Ascending aorta (tissue), 1 donor: ENCODE data around the gene STK10.

DNA sequence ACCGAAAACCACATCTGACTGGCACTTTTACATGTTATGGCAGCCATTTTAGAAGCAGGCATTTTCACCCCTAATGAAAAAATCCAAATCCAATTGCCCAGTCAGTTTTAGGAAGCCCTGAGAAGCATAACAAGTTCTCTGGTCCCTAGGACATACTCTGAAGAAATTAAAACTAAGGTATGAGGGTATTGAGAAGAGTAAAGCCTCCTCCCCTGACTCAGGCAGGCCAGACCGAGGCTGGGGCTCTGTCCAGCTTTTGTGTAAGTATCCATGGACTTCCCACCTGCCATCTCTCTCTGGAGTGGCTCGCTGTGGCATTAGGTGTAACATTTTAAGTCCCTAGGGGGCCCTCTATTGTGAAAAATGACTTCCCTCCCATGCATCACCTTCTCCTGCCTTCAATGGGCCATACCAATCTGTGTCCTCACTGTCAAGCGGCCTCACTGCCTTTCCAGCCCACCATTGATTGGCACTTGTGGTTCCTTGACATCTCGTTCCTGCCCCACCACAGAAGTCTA is 205.6 kb downstream of the SLIT3 start:
- PRO-cap, result no peak

GRCh38 chr5:170226731-170227007 is 6.1 kb upstream of the C5orf58 start:
- PRO-cap, result no peak

DNA sequence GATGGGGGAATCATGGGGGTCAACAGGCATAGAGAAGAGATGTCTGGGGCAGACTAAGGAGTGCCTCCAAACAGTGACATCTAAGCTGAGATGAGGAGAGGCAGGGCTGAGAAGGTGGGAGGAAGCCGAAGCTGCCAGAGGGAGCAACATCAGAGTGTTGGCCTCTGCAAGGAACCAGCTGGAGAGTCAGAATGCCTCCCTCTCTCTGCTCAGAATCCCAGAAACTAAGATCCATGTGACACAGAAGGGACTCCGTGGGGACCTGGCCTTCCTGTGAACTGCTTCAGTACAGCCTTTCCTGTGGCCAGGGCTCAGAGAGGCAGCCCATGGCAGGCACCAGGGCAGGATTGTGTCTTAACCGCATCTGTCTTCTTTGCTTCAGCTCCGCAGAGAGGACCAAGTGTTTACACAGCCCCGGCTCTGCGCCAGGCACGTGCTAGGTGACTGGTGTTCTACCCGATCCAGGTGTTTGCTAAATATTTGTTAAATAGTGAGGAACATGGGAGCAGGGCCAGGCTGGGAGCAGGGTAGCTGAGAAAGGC is 33.5 kb downstream of the KCNMB1 start:
- PRO-cap, result no peak

- PRO-cap, result unidirectional peak, plus-strand start at chr5:170387914
Measured at GRCh38 chr5:170387778-170388407, 1.3 kb downstream of the KCNMB1 start.

DNA sequence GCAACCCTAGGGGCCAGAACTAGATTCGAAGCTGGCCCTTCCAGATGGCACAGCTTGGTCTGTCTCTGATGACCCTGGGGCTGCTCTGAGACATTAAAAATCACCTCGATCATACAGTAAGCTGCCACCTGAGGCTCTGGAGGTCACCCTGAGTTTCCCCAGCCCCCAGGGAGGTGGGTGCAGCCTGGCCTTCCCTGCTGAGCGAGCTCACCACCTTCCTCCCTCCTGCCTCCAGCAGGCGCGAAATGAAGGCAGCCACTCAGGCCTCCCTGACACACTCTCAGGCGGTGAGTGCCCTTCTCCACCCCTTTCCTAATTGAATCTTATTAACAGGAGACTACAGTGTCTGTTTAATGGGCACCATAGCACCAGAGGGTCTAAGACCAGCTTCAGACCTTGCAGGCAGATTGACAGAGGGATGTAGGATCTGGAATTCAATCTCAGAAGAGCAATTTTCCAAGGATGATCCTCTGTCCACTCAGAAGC is 1.6 kb upstream of the KCNMB1 start:
- PRO-cap, result no peak

GRCh38 chr5:171309877-171310664 is 1.0 kb downstream of the TLX3 start:
- PRO-cap, result no peak

- PRO-cap, result no peak
Measured at GRCh38 chr5:171424874-171425174, 5.4 kb downstream of the FGF18 start.

DNA sequence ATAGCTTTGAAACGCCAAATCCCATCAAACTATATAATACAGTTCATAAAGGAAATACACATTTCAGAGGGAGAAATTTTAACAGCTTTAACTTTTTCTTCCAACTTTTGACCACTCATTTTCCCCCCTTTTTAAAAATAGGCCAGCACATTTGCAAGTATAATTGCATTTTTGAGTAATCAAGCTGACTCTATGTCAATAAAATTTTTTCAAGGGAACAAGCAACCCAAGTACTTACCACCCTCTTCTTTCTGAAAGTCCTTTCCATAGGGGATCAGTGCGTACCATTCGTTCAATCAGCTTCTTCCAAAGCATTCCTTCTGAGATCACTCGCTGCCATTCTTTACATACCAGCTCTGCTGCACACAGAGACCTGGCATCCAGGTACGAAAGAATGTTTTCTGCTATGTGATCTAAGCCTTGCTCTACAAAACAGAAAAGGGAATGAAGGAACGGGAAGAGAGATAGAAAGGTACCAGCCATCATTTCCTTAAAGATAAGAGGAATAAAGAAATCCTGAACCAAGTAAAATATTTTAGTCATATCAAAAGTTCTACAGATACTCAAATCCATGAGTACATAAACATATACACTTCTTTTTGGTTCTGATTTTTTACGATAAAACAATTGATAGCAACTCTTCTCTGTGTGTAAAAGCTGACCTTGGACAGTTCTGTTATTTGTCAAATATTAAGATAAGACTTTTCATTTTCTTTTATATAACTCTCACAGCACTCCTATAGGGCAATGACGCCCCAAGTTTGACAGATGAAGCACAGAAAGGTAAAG is 106.6 kb downstream of the FBXW11 start:
- PRO-cap, result no peak

DNA sequence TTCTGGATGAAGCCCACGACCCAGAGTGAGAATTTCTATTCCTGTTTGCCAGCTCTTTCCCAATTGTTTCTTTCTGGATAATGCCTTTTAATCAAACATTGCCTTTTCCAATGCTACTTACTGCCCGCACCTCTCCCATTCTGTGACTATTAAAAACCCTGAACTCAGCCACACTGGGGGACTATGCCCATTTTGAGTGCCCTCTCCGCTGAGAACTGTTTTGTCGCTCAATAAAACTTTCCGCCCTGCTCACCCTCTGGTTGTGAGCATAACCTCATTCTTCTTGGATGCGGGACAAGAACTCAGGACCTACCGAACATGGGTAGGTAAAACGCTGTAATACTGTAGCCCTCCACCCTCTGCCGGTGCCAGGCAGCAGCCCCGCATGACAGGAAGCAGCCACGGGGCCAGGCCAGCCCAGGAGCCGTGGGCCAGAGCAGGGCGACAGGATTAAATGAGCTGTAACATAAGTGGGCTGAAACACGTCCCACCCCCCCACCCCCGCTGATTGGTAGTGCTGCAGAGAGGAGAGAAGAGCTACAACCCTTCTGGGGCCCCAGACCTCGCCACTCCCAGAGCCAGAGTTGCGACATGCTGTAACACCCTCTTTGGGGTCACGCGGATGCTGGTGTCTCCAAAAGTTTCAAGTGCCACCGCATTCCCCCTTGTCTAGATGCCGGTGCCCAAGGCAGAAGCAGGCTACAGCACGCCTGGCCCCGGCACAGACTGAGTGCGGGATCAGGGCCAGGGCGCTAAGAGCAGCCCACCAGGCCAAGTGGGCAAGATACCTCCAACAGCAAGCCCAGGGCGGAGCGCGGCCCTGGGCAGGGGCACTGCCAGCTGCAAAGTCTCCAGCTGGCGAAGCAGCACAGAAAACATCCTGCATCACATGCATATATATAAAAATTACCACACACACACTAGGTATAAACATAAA is 81.9 kb downstream of the FBXW11 start:
- PRO-cap, result no peak

GRCh38 chr5:172082839-172083538 is 76.6 kb upstream of the FBXW11 start:
- PRO-cap, result no peak

DNA sequence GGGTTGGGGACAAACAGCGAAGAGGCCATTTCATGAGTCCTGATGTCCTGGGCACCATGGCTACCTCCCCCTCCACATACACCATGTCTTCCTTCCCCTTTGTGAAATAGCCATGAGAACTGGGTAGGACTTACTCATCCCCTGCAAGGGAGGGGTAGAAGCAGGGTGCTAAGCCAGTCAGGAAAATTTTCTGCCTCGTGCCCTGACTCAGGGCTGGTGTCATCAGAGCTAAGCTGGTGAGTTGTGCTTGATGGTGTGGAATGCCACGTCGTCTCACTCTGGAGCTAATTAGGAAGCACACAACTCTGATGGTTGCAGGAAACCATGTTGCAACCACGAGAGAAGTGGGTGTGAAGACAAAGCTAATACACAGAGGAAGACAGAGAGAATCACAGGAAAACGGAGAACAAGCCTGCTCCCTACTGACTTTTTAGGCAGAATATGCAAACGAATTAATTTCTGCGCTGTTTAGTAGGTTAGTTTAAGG is 54.7 kb downstream of the STK10 start:
- PRO-cap, result no peak

- PRO-cap, result no peak
Measured at GRCh38 chr5:172151492-172152535, 36.2 kb downstream of the STK10 start.

DNA sequence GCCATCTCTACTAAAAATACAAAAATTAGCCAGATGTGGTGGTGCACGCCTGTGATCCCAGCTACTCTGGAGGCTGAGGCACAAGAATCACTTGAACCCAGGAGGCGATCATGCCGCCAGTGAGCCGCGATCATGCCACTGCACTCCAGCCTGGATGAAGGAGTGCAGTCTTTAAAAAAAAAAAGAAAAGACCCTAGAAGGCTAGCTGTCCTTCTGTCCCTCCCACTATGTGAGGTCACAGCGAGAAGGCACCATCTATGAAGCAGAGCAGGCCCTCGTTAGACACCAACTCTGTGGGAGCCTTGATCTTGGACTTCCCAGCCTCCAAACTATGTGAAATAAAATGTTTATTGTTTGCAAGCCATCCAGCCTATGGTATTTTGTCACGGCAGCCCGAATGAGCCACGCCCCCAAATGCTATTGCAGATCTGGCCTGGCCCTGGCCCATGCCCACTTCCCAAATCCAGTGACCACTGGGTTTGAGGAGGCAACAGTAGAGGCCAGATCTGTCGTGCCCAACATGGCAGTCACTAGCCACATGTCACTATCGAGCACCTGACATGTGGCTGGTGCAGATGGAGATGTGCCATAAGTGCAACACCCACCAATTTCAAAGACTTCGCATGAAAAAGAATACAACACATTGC is 10.9 kb downstream of the STK10 start:
- PRO-cap, result no peak

DNA sequence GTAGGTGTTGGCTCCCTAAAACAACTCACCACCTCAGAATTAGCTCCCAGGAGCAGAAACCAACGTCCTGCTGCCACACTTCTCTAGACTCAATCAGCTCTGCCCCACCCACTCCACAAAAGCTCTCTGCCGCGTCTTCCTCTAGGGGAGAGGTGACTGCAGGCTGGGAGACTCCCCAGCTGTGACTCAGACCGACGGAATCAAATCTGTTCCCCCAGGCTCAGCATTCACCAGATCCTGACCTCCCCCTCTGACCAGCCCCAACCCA is 1.0 kb downstream of the STK10 start:
- PRO-cap, result no peak

DNA sequence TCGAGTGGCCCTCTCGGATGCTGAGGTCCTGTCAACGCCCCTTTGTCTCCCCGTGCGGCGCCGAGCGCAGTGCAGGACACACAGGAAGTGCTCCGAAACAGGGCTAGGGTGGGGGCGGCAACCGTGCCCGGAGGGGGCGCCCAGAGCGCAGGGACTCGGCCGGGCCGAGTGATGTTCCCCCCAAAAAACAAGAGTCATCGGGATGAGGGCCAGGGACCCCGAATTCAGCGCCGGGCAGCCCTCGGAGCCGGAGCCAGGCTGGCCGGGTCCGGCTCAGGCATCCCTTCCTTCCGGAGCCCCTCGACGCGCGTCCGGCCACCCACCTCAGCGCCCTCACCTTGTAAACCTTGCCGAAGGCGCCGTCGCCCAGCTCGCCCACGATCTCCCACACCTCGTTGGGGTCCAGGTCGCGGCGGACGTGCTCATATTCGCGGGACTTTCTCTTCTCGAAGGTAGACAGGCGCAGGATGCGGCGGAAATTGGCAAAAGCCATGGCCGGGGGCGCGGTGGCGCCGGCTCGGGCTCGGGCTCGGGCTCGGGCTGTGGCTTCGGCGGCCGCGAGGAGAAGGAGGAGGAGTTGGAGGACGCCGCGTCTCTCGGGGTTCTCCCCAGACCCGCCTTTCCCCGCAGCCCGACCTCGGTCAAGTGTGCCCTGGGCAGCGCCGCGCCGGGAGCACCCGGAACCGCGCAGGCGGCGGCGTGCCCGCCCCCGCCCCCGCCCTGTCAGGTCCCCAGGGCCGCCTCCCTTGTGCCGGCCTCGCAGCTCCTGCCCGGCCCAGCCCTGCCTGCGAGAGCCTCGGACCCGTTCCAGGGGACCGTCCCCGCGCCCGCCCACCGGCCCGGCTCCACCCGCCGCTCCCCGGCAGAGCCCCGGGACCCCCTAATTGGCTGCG is at the start of gene STK10:
Gene STK10 (minus strand): TSS at position 675 of the 893 bp plus-strand sequence.
- PRO-cap, result unidirectional peak, minus-strand start at position 643 of the sequence; bidirectional peak, plus-strand start outside the sequence, minus-strand start at position 768 of the sequence

DNA sequence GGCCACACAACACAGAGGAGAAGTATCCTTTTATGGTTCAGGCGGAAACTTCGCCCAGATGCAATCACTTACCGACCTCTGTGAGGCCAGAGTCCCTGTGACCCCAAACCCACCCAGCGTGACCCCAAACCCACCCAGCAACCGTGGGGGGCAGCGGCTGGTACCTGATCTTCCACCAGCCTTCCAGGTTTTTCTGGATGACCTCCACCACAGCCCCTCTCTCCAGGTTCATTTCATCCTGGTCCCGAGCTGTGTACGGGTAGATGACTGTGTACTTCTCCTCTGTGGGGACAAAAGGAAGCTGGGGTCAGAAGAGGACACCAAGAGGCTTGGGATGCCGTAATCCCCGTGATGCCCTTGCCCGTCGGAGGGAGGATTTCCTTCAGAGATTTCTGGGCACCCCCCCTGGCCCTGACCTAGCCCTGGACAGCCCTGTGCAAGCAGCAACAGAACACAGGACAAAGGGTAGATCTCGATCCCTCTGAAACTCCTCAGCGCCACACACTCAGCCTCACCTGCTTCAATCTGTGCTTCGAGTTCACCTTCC is 70.2 kb upstream of the UBTD2 start:
- PRO-cap, result no peak

DNA sequence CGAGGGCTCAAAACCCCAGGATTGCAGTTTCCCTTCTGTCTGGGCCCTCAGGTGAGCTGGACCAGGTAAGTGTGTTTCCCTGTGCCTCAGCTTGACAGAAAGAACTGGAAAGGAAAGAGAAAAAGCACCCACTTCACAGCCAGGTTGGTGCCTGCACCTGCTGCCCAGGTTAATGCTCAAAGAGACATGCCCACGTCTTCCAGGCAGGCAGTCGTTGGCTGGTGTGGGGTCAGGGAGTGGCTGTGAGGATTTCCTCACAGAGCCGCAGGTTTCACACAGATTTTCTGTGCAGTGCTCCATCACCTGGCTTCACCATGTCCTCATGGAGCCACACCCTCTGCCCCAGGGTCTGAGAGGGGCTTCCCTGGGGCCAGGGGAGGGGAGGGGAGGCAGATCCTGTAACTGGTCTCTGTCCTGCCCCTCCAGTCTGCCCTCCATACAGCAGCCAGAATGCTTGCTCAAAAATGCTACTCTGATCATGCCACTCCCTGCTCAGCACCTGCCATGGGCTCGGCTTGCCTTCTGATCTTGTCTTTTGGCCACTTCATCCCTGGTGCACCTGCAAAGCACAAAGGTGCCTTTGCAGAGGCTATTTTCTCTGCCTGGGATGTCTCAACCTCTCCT is 82.5 kb upstream of the UBTD2 start:
- PRO-cap, result no peak

DNA sequence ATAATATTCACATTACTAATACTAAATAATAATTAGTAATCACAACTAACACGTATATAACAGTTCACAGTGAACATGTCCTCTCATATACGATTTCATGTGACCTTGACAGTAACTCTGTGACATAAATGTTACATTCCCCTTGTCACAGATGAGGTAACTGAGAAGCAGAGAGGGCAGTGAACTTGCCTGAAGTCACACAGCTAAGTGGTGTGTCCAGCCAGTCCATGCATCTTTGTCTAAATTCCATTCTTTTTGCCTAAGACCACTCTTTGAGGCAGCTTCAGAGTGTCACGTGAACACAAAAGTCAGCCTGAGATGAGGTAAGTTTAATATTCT is 43.6 kb downstream of the SH3PXD2B start:
- PRO-cap, result no peak

DNA sequence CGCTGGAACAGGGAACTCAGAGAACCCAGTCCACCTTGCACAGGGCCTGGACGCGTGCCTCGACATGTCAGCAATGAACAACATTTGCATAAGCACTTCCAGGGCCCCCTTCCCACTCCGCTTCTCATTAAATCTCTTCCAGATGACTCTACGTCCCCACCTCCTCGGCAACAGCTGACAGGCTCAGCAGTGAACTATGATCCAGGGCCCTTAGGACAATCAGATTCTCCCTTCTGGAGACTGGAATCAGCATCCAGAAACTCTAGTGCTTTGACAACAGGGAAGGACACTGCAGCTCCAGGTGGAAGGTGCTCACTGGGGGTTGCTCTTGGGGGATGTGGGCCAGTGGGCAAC is 35.1 kb downstream of the SH3PXD2B start:
- PRO-cap, result no peak

- PRO-cap, result no peak
Measured at GRCh38 chr5:172425789-172426586, 28.3 kb downstream of the SH3PXD2B start.